Bronchus fibroblast of lung (primary cell): ENCODE measurements around a stretch of chr7.

DNA sequence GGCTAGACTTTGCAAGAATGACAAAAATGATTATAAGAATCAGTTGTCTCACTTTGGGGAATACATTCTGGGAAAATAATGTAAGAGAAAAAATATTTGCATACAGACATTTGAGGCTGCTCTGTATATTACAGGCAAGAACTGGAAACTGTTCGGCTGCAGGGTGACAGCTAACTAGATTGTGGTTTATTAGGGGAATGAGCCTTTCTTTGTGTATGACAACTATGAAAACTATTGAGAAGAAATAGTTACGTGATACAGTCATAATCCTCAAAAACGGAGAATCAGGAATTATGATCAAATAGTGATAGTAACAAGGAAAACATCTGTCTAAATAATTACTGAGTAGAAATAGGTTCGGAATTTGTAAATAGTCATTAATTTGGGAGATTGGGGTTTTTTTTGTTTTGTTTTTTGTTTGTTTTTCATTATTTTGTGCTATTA, 8.7 kb downstream of the TRIM56 start:
- RAMPAGE, long total RNA = no peak

GRCh38 chr7:101138084-101138951, 11.4 kb downstream of the SERPINE1 start:
- RAMPAGE, long total RNA = no peak

- RAMPAGE, long total RNA = no peak
Observed at GRCh38 chr7:101138952-101139378, 12.1 kb downstream of the SERPINE1 start.

- RAMPAGE, long total RNA = no peak
Observed at GRCh38 chr7:101161896-101162461, 3.4 kb downstream of the VGF start.

DNA sequence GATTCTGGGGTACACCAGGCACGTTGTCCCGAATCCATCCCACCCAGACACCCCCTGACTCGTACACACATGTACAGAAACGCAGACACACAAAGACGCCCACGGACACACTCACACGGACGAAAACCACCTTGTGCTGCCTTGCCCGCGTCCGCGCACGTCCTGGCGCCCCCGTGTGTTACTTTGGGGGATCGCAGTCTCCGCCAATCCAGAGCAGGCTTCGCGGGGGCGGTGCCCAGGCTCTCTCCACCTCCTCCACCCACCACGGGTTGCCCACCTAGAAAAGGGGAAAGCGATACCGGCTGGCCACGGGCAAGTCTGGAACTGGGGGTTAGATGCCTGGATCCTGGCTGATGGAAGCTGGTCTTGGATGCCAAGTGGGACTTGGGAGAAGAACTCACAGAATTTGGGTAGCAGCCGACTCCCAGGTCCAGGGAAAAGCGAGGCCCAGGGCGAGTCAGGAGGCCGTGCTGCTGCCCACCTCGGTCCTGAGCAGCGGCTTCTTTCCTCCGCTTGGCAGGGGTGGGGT, 4.5 kb upstream of the VGF start:
- RAMPAGE, long total RNA = no peak

- RAMPAGE, long total RNA = no peak
Observed at GRCh38 chr7:101171950-101172720, 6.8 kb upstream of the VGF start.

DNA sequence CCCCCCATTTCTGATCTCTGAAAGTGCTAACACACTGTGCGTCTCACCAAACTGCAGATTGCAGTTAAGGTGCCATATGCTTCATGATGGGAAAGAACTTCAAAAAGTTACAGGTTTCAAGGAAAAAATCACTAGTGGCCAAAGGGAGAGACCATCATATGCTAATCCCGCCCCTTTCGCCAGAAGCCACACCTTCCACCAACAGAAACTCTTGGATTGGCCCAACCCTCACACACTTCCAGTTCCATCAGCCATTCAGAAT, 2.2 kb upstream of the NAT16 start:
- RAMPAGE, long total RNA = no peak

GRCh38 chr7:101200380-101200785, 453 bp downstream of the MOGAT3 start:
- RAMPAGE, long total RNA = no peak

- RAMPAGE, long total RNA = no peak
Observed at GRCh38 chr7:101236178-101236882, 1.3 kb downstream of the CLDN15 start.

DNA sequence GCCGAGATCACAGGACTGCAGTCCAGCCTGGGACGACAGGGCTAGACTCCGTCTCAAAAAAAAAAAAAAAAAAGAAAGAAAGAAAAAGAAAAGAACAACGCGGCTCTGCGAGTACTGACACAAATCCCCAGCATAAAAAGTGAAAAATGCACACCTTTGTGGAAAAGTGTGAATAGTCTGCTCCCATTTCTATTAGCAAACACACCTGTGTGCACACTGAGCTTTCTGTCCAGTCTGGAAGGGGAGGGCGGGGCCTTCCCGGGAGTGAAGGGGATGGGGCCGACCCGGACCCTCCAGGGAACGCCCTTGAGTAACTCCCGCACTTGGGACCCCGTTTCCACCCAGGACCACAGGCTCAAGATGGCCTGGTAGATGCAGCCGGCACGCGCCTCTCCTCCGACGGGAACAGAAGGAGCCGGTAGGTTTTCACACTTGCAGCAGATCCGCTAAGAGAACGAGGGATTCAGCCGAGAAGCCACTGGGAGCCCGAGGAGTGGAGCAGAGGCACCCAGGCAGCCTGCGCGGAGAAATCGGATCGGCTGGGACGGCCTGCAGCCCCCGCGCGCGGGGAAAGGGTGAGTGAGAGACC, 22.2 kb downstream of the IFT22 start:
- RAMPAGE, long total RNA = no peak

- RAMPAGE, long total RNA = no peak
Observed at GRCh38 chr7:101486364-101486825, 123.7 kb downstream of the COL26A1 start.

GRCh38 chr7:101535386-101535996, 93.6 kb downstream of the MYL10 start:
- RAMPAGE, long total RNA = no peak

GRCh38 chr7:101575044-101575600, 54.0 kb downstream of the MYL10 start:
- RAMPAGE, long total RNA = no peak

DNA sequence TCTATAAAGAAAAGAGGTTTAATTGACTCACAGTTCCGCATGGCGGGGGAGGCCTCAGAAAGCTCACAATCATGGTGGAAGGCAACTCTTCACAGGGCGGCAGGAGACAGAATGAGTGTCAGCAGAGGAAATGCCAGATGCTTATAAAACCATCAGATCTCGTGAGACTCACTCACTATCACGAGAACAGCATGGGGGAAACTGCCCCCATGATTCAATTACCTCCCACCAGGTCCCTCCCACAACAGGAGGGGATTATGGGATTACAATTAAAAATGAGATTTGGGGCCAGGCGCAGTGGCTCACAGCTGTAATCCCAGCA, 41.1 kb upstream of the MYL10 start:
- RAMPAGE, long total RNA = no peak

DNA sequence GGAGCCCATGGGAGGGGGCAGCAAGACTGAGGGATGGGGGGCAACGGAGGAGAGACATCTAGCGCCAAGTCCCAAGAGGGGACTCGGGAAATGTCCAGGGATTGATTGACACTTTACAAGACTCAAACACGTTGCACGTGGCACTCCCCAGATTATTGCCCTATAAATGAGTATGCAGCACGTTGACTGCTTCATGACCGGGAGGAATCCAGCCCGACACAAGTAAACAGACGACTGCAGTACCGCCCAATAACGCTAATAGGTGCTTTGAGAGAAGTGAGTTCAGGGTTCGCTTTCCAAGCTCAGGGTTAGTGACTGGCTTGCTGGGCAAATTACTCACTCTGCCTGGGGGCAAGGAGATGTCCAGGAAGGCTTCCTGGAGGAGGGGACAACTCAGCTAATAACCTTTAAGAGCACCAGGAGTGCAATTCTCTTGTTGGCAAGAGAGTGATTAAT, 73.3 kb upstream of the MYL10 start:
- RAMPAGE, long total RNA = no peak

DNA sequence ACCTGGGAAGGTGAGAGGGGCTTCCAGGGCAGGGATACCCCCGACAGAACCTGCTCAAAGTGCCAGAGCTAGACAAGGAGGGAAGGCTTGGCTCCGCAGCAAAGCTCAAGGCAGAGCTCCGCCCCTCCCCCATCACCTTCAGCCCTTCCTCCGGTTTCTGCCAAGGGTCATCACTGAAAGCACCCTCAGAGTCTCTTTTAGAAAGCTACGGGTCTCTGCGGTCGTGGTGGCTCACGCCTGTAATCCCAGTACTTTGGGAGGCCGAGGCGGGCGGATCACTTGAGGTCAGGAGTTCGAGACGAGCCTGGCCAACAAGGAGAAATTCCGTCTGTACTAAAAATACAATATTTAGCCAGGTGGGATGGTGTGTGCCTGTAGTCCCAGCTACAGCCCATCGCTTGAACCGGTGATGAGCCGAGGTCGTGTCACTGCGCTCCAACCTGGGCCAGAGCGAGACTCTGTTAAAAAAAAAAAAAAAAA, 73.3 kb upstream of the CUX1 start:
- RAMPAGE, long total RNA = no peak

DNA sequence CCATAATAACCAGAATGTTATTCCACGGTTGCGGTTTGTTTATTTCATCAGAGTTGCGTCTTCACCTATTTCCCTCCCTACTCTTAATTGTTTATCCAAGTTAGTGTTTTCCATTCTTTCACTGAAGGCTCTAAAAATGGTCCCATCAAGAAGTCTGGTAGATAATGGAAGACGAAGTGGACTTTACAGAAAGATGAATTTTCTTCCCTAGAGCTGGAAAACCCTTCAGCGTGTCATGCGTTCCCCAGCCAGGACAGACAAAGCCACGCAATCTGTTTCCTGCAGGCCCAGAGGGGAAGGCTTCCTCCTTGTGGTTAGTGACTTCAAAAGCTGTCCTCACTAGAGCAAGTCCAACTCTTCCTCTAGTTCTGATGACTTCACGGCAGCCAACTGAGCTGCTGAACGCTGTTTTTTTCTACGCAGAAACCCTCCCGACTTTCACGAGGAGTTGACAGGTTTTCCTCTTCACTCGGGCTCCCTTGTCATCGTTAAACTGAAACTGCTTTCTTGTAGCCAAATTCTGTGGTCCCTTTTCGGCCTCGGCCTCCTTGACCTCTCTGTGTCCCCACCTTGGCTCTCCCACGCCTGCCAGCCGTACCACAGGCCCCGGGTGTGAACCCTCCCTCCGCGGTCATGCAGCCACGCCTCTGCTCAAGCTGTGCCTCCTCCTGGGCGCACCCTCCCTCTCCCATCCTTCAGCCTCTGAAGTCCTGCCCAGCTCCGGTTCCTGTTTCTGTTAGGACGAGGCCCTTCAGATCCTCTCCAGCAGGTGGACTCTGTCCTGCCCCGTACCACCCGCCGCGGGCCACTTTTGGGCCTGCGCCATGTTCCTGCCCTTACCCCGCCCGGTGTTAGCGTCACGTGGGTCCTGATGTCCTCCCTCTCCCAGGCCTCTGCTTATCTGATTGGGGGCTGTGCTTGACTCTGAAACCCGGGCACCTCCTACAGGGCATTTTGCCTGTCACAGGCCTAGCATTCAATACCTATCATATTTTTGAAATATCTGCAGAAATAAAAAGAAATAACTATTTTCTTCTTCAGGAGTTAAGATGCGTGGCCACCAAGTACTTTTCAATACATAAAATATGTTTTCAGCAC, 39.2 kb downstream of the CUX1 start:
- RAMPAGE, long total RNA = no peak

- RAMPAGE, long total RNA = no peak
Observed at GRCh38 chr7:101865004-101865936, 47.8 kb downstream of the CUX1 start.

- RAMPAGE, long total RNA = no peak
Observed at GRCh38 chr7:101890754-101891203, 73.4 kb downstream of the CUX1 start.

DNA sequence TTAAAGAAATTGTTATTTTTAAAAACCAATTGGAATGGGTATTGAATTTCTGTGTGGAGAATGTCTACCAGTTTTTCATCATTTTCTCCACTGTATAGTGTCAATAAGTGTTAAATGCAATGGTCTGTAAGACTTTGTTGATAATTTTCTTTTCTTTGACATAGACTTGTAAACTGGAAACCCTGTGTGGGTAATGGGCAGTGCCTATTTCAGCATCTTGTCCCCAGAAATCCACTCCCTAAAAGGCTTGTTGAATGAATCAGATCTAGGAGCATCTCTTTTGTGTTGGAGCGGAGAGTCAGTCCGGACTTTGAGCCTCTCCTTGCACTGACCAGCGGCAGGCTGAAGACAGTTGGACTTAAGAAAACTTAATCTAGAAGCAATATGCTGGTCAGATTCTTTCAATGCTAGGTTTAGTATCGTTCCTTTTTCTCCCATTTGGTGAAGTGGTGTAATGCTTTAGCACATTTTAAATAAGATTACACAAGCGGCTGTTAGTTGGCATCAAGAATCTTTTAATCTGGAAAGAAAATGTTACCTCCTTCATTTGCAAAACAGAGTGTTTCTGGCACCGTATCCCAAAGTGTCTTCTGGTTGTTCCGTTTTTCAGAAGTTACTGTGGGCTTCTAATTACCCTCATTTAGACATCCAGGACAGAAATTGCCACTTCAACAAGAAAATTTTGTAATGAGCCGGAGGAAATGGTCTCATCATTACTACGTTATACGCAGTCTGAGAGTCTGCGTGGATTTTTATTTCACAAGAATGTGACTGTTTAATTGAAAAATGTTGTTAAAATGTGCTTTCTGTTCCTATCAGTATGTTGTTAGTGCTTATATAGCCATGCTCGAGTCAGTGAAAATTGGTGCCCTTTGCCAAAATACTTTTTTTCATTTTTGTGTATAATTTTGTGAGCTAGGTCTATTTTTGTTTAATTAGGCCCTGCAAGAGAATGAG, 74.7 kb downstream of the CUX1 start:
- RAMPAGE, long total RNA = no peak